IMR-90 (cell line): ENCODE measurements around a stretch of chr10.

DNA sequence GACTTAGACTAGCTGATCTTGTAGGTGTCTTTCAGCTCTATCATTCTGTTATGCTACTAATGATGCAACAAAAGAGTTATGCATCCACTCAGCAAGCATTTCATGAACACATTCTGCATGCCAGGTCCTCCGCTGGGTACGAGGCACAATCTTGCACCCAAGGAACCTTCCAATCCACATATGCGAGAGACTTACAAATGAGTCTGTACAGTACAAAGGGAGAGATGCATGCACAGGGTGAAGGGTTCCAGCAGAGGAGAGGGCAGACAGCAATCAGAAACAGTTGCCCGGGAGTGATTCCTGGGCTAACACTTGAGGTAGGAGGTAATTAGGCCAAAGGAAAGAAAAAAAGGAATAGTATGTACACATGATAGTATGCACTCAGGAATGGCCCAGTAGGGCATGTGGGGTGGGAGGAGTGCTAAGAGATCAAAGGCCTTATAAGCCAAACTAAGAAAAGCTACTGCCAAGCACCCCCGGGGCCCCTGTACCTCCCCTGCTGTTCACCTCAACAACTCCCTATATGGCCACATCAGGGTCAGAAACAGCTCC lies 80.5 kb downstream of the SORBS1 start:
- RRBS: no CpG with 5 or more reads among the region's 5 CpGs
CAGE:
- cytosol, long polyA plus RNA: no peak
- long polyA plus RNA: no peak
- nucleus, long polyA plus RNA: no peak

- RRBS: no CpG with 5 or more reads among the region's 4 CpGs
CAGE:
- cytosol, long polyA plus RNA: no peak
- long polyA plus RNA: no peak
- nucleus, long polyA plus RNA: no peak
Observed at GRCh38 chr10:95481165-95481750, 79.9 kb downstream of the SORBS1 start.

DNA sequence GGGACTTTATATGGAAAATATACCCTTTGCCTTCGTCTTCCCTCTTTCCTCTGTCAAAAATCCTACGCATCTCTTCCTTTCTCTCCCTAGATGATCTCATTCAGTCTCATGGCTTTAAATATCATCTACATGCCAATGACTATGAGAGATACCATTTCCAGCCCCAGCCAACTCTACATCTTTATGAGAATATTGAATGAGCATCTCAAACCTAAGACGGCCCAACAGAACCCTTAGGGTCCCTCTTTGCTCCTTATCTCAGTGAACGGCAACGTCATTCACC lies 72.8 kb downstream of the SORBS1 start:
- RRBS: no CpG with 5 or more reads among the region's 5 CpGs
CAGE:
- cytosol, long polyA plus RNA: no peak
- long polyA plus RNA: no peak
- nucleus, long polyA plus RNA: no peak

- RRBS: no CpG with 5 or more reads among the region's 9 CpGs
CAGE:
- cytosol, long polyA plus RNA: no peak
- long polyA plus RNA: no peak
- nucleus, long polyA plus RNA: no peak
Observed at GRCh38 chr10:95512398-95513057, 48.6 kb downstream of the SORBS1 start.

DNA sequence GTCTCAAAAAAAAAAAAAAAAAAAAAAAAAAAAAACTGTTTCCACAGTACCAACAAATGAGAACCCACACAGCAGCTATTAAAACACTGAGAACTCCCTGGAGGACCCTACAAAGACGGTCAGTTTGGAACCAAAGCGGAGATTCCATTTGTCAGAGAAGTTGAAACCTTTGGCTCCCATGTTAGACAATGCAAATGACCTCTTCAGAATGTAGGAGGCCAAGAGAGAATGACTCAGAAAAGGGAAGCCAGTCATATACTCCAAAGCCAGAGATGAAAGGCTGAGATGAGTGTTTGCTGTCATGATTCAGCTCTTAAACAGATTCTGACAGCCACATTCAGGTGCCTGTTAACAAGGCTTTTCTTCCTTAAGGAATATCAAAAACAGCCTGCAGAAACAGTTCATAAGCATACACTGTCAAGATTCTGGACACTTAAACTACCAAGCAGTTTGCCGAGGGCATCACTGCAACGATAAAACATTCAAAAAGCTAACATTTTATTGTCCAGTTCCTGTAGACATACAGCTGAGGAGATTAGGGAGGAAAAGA lies 32.2 kb downstream of the SORBS1 start:
- RRBS: no CpG with 5 or more reads among the region's 4 CpGs
CAGE:
- cytosol, long polyA plus RNA: no peak
- long polyA plus RNA: no peak
- nucleus, long polyA plus RNA: no peak

GRCh38 chr10:95539602-95540170 lies 21.5 kb downstream of the SORBS1 start:
- RRBS: no CpG with 5 or more reads among the region's 3 CpGs
CAGE:
- cytosol, long polyA plus RNA: no peak
- long polyA plus RNA: no peak
- nucleus, long polyA plus RNA: no peak

GRCh38 chr10:95604926-95605567 lies 43.9 kb upstream of the SORBS1 start:
- RRBS: no CpG with 5 or more reads among the region's 3 CpGs
CAGE:
- cytosol, long polyA plus RNA: no peak
- long polyA plus RNA: no peak
- nucleus, long polyA plus RNA: no peak

DNA sequence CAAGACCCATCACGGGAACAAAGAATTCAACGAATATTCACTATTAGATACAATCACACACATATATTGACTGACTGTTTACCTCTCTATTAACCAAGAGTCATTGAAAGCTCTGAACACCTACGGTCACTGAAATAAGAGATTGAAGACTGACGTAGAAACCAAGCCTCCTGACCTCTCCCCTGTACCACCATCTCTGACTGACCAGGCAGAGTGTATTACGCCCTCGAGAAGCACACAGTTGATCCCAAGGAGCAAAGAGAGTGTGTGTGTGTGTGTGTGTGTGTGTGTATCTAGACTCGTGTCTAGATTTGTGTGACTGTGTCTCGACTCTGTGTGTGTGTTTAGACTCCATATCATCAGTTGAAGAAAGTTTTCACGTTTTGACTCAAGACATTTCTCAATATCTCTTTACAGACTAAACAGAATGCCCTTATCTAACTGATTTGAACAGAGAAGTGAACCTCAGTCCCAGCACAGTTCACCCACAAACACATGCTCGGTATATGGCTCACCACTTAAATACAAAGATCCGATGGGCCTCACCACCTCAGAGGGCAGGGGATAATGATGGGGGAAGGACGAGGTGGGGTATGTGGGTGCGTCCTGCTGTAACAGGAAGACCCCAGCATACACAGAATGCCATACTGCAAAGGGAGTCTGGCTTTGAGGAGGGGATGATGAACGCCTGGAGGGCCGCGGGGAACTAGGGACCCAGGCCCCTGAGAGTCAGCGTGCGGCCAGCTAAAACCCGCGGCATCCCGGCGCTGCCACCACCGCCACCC lies 900 bp downstream of the ALDH18A1 start:
- RRBS: no CpG with 5 or more reads among the region's 23 CpGs
CAGE:
- cytosol, long polyA plus RNA: no peak
- long polyA plus RNA: no peak
- nucleus, long polyA plus RNA: no peak

CAGE:
- cytosol, long polyA plus RNA: no peak
- long polyA plus RNA: no peak
- nucleus, long polyA plus RNA: no peak
Observed at GRCh38 chr10:95767750-95768126, 11.8 kb downstream of the ENTPD1 start.

DNA sequence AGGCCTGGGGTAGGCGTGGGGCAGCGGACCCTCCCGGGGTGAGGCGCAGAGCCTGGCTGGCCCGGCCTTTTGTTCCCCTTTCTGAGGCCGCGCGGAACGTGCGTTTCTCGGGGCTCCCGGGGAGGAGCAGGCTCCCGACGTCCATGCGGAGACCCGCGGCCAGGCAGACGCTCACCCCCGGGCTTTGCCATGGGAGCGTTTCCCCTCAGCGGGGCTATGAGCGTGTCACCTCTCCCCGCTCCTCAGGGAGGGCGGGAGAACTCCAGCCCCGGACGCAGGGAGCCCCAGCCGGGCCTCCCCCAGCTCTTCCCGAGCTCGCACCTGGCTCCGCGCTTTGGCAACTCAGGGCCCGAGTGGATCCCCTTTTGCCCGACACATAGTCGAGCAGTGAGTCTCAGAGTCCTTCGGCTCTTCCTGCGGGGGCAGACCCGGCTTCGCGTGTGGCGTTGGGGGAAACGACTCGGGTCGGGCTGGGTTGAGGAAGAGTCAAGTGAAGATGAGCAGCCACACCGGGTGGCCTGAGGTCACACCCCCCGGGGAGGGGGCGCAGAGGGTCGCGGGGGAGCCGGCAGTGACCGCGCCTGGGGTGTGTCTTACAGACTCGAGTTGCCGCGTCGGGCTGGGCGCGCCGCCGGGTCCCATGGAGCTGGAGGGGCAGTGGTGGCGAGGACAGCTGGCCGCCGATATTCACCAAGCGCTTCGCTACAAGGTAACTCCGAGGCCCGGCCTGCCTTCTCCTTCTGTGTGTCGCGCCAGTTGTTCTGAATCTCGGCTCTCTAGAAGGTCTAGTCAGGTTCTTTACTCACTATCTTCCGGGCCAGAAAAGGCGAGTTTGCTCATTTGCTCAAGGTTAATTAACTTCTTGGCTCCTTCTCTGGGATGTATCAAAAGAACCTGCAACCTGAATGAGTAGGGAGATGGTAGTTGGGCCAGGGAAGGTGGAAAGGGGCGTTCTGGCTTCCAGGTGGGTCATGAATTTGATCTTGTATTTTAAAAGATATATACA lies 674 bp downstream of the CCNJ start:
- RRBS: 2% methylated on average over 42 of the region's 72 CpGs
CAGE:
- cytosol, long polyA plus RNA: no peak
- long polyA plus RNA: no peak
- nucleus, long polyA plus RNA: no peak

DNA sequence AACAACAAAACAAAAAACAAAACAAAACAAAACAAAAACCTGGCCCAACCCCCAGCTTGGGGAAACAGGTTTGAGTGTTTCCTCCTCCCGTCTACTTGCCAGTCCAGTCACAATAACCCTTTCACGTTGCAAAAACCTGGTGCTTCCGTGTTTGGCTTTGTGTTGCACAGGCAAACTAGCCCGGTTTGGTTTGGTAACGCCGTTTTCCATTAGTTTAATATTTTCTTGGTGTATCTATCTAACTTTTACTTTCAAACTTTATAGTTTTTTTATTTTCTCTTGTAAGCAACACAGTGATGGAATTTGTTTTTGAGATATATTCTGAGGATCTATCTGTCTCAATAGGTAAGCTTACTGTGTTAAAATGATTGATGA lies 11.0 kb upstream of the ZNF518A start:
- RRBS: no CpG with 5 or more reads among the region's 6 CpGs
CAGE:
- cytosol, long polyA plus RNA: no peak
- long polyA plus RNA: no peak
- nucleus, long polyA plus RNA: no peak

- RRBS: no CpG with 5 or more reads among the region's 5 CpGs
CAGE:
- cytosol, long polyA plus RNA: no peak
- long polyA plus RNA: no peak
- nucleus, long polyA plus RNA: no peak
Observed at GRCh38 chr10:96156854-96157855, 27.1 kb downstream of the ZNF518A start.

GRCh38 chr10:96260055-96260560 lies 11.3 kb downstream of the BLNK start:
- RRBS: no CpG with 5 or more reads among the region's 4 CpGs
CAGE:
- cytosol, long polyA plus RNA: no peak
- long polyA plus RNA: no peak
- nucleus, long polyA plus RNA: no peak

DNA sequence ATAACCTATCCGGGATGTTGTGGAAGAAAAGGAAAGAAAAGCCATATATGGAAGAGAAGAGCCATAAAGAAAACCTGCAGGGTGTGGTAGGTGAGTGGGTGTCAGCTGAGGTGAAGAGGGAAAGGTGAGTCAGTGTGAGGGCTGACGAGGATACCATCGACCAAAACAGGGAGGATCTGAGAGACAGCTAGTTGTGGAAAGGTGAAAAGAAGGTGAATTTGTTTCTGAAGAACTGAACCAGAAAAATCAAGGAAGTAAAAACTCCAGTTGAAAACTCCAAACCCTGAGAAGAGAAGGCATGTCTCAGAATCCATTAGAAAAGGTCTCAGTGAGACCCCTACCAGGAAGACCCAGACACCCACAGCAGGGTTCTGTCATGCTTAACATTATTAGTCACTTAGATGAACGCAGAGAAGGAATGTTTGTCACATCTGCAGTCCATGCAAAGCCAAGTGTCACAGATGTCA lies 4.1 kb downstream of the BLNK start:
- RRBS: no CpG with 5 or more reads among the region's 4 CpGs
CAGE:
- cytosol, long polyA plus RNA: no peak
- long polyA plus RNA: no peak
- nucleus, long polyA plus RNA: no peak

DNA sequence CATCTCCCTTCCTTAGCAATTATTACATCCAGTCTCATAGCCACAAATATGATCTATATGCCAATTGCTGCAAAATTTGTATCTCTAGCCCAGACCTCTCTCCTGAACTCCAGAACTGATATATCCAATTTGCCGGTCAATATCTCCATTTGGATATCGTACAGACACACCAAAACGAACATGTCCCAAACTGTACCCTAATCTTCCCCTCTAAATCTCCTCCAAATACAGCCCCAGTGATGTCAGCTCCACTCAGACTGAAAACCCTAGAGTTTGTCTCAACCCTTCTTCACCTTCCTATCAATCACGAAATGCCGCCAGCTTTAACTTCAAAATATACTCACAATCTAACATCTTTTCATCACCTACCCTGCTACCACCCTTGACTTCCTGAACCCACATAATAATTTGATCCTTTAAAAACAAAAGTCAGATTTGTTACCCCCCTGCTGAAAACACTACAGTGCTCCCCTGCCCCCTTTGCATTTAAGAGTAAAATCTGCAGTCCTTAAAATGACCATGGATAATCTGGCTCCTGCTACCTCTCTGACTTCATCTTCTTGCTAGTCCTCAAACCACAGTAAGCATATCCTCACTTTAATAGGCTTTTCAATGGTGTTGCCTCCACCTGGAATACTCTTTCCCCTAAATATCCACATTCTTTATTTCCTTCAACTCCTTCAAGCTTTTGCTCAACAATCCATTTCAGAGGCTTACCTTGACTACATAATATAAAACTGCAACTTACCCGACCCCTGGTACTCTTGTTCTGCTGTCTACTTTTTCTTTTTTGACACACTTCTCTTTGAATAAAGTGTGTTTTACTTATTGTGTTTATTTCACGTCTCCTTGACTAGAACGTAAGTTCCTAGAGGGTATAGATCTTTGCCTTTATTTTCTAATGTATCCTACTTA lies 29.5 kb downstream of the TM9SF3 start:
- RRBS: no CpG with 5 or more reads among the region's 8 CpGs
CAGE:
- cytosol, long polyA plus RNA: no peak
- long polyA plus RNA: no peak
- nucleus, long polyA plus RNA: start-site peak on the minus strand centred at position 579 of the sequence, 354 bp wide, 103 and 53 reads in 2 replicates

DNA sequence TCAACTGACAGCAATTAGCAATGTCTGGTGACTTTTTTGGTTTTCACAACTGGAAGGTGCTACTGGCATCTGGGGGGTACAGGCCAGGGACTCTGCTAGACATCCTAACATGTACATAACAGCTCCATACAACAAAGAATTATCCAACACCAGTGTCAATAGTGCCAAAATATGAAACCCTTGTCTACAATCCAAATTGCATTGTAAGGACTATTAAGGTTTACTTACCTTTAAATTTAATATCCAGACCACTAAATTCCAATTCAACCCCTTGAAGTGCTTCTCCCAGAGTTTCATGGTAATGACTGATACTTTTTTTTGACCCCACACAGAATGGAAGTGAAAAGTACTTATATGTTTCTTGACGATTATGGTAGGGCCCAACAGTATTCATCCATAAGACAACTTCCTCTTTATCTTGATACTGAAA lies 10.4 kb downstream of the TM9SF3 start:
- RRBS: no CpG with 5 or more reads among the region's 1 CpG
CAGE:
- cytosol, long polyA plus RNA: no peak
- long polyA plus RNA: no peak
- nucleus, long polyA plus RNA: no peak

- RRBS: no CpG with 5 or more reads among the region's 3 CpGs
CAGE:
- cytosol, long polyA plus RNA: no peak
- long polyA plus RNA: no peak
- nucleus, long polyA plus RNA: no peak
Observed at GRCh38 chr10:96676698-96676933, 43.7 kb downstream of the PIK3AP1 start.

GRCh38 chr10:96840966-96841351 lies 8.9 kb downstream of the LCOR start:
- RRBS: no CpG with 5 or more reads among the region's 3 CpGs
CAGE:
- cytosol, long polyA plus RNA: no peak
- long polyA plus RNA: no peak
- nucleus, long polyA plus RNA: no peak

GRCh38 chr10:96872070-96872887 lies 40.2 kb downstream of the LCOR start:
- RRBS: no CpG with 5 or more reads among the region's 7 CpGs
CAGE:
- cytosol, long polyA plus RNA: no peak
- long polyA plus RNA: no peak
- nucleus, long polyA plus RNA: no peak

DNA sequence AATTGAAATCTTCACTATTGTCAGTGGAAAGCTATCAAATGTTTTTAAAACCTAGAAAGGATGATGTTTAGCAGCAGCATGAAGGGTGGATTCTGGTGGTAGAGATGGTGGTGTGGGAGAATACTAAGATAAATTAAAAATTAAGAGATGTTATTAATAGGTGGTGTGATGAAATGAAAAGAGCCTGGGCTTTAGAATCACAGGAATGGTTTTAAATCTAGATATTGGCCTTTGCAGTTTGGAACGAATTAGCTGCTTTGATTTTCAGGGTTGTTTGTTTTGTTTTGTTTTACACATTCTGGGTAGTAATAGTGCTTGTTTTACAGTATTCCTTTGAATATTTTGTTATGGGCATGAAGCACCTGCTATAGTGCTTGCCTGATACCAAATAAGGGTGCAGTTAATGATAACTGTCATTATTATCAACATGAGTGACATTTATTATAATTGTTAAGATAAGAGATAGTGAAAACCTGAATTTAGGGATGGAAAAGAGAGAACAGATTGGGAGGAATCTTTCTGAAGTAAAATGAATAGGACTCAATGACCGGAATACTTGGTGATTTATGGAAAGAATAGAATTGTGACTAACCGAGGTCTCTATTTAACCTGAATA lies 66.5 kb downstream of the LCOR start:
- RRBS: no CpG with 5 or more reads among the region's 3 CpGs
CAGE:
- cytosol, long polyA plus RNA: no peak
- long polyA plus RNA: no peak
- nucleus, long polyA plus RNA: no peak